Subcutaneous preadipocyte (primary cell): ENCODE data around the gene MGAT4D.

DNA sequence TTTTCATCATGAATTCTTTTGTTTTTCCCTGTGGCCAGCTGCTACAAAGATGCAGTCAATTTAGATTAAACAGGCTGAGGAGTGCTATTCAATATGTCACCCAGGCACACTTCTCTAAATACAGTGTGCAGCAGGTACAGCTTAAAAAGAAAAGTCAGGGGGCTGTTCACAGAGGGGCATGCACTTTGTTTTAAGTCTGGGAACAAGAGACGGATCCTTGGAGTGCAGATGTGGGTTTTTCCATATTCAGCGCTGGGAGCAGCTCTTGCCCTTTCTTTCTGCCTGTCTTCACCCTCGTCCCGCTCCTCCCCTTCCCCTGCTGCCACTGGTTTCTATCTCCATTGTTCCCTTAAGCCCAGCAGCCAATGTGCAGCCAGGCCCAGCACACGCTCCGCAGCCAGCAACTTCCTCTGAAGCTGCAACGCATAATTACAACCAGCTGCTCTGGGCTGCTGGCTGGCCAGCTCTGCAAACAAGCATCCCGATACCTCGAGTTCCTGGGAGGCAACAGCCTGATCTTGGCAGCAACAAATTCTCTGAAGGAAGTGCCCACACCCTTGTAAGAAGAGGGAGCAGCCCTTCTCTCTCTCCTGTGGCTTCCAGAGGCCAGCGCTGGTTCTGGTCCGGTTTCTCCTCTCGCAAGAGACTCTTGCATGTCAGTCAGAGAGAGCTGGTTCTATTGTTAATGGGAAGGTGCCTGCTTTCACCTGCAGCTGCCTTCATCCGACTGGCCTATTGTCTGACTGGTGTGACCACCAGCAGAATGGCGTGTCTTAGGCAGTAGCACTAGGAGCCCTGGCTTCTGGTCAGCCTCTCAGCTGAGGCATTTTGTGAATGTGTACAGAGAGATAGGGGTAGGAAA lies 83.7 kb upstream of the MAML3 start:
- CAGE, long polyA plus RNA: no peak

- CAGE, long polyA plus RNA: no peak
These were observed 14.0 kb downstream of the CLGN start for GRCh38 chr4:140413482-140413830.

DNA sequence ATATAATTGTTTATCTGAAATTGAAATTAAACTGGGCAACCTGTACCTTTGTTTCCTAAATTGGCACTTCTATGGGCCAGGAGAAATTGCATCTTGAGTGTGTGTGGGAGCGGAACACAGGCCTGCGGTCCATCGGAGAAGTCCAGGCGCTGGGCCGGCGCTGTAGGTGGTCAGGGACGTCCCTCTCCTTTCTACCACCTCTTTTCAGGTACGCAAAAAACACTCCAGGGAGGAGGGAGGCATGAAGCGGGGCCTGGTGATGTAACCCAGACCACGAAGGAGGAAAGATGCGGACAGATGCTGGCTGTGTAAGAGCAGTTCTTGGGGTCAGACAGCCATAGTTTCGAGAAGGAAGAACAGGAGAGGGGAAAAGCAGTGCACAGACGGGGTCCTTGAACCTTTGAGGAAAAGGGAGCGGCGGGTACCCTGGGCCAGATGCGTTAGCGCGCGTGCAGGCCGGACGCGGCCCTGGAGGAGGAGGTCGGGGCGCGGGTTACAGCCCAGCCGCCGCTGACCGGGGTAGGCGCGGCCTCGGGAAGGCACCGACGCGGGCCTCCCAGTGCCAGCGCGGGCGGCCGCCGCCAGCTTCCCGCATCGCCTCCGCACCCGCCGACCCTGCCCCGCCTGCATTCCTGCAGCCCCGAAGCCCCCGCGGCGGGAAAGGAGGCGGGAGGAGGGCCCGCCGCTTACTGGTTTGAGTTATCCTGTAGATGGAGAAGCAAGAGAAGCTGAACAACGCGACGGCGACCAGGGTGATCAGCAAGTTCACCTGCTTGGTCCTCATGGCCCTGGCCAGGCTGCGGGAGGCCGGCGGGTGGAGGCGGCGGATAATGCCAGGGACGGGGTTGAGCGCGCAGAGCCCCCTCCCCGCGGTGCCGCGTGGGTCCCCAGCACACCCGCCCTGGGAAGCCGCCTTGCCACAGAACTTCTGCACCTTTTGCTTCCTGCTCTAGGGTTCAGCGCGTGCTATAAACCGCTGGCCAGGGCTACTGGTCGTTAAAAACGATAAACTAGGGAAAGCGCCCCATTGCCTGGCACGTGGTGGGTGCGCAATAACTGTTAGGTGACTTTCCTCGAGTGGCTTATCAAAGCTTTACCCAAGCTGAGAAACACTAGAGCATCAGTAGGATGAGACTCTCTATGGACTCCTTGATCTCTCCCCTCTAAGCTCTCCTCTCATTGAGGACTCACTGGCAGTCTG lies at the start of gene MGAT4D:
TSS of gene MGAT4D (minus strand) at position 855 of the 1,201 bp plus-strand sequence.
- CAGE, long polyA plus RNA: no peak

GRCh38 chr4:140653579-140654162 lies 84.9 kb upstream of the UCP1 start:
- CAGE, long polyA plus RNA: no peak

DNA sequence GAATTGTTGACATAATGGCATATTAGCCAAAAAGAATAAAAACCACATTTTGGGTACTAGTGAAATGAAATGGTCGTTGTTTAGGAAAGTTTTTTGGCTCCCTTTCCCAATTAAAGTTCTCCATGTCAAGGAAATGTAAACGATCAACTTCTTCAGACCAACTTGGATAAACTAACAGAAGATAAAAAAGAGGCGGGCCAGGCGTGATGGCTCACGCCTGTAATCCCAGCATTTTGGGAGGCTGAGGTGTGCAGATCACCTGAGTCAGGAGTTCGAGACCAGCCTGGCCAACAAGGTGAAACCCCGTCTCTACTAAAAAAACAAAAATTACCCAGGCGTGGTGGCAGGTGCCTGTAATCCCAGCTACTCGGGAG lies 60.2 kb downstream of the TBC1D9 start:
- CAGE, long polyA plus RNA: no peak

GRCh38 chr4:140743109-140743958 lies 12.9 kb downstream of the TBC1D9 start:
- CAGE, long polyA plus RNA: no peak

DNA sequence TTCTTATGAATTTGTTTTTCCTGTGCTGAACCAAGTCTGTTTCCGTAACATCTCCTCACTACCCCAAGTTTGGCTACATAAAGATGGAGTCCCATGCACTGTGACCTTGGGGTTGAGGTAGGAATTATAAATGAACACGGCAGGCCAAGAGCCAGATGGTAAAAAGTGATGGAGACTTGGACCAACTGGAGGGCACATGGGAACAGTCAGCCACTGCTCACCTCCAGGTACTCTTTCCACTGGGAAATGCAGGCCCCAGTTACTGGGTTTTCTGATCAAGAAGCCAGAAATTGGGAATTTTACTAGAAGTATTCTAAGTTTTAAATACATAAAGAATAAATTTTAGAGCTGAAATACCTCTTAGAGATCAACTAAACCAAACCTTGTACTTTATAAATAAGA lies 6.8 kb downstream of the RNF150 start:
- CAGE, long polyA plus RNA: no peak

- CAGE, long polyA plus RNA: no peak
These were observed 13.0 kb downstream of the ZNF330 start for GRCh38 chr4:141233378-141234380.

DNA sequence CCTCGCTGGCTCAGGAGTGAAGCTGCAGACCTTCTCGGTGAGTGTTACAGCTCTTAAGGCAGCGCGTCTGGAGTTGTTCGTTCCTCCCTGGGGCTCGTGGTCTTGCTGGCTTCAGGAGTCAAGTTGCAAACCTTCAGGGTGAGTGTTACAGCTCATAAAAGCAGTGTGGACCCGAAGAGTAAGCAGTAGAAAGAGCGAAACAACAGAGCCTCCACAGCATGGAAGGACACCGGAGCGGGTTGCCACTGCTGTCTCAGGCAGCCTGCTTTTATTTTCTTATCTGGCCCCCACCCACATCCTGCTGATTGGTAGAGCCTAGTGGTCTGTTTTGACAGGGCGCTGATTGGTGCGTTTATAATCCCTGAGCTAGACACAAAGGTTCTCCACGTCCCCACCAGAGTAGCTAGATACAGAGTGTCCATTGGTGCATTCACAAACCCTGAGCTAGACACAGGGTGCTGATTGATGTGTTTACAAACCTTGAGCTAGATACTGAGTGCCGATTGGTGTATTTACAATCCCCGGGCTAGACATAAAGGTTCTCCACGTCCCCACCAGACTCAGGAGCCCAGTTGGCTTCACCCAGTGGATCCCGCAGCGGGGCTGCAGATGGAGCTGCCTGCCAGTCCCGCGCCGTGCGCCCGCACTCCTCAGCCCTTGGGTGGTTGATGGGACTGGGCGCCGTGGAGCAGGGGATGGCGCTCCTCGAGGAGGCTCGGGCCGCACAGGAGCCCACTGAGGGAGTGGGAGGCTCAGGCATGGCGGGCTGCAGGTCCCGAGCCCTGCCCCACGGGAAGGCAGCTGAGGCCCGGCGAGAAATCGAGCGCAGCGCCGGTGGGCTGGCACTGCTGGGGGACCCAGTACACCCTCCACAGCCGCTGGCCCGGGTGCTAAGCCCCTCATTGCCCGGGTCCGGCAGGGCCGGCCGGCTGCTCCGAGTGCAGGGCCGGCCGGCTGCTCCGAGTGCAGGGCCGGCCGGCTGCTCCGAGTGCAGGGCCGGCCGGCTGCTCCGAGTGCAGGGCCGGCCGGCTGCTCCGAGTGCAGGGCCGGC lies 112.0 kb downstream of the ZNF330 start:
- CAGE, long polyA plus RNA: no peak

GRCh38 chr4:142125316-142125935 lies 489.0 kb downstream of the IL15 start:
- CAGE, long polyA plus RNA: no peak

GRCh38 chr4:142265643-142265947 lies 580.5 kb downstream of the INPP4B start:
- CAGE, long polyA plus RNA: no peak

GRCh38 chr4:142559853-142560387 lies 286.2 kb downstream of the INPP4B start:
- CAGE, long polyA plus RNA: no peak

- CAGE, long polyA plus RNA: no peak
These were observed 4.7 kb downstream of the GAB1 start for GRCh38 chr4:143341189-143341975.

DNA sequence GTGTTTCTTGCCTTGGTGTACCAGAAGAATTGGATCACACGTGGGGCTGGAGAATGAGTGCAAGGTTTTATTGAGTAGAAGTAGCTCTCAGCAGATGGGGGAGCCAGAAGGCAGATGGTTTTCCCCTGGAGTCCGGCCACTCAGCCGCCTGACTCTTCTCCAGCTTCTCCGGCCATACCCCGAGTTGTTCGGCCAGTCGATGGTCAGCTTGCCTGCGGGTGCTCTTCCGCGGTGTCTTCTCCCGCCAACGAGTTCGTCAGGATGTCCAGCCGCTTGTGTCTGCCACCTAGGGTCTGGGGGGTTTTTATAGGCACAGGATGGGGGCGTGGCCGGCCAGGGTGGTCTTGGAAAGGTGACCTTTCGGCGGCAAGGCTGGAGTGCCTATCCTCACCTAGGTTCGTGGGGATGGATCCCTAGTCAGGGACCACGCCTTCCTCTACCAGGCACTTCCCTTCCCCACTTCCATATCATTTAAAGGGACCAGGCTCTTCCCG lies 14.6 kb downstream of the GAB1 start:
- CAGE, long polyA plus RNA: no peak

DNA sequence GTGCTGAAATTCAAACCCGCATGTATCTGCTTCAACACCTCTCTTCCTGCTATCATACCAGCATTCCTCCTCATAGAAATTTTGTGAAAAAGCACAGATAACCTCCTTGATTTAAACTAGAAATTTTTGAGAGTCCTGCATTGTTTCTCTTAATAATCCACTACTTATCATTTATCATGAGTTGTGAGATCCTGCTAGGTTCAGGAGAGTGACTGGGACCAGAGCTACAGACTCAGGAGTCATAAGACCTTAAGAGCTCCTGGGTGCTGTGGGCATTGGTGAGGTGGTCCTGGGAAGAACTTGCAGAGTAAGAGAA lies 26.4 kb downstream of the GAB1 start:
- CAGE, long polyA plus RNA: no peak

DNA sequence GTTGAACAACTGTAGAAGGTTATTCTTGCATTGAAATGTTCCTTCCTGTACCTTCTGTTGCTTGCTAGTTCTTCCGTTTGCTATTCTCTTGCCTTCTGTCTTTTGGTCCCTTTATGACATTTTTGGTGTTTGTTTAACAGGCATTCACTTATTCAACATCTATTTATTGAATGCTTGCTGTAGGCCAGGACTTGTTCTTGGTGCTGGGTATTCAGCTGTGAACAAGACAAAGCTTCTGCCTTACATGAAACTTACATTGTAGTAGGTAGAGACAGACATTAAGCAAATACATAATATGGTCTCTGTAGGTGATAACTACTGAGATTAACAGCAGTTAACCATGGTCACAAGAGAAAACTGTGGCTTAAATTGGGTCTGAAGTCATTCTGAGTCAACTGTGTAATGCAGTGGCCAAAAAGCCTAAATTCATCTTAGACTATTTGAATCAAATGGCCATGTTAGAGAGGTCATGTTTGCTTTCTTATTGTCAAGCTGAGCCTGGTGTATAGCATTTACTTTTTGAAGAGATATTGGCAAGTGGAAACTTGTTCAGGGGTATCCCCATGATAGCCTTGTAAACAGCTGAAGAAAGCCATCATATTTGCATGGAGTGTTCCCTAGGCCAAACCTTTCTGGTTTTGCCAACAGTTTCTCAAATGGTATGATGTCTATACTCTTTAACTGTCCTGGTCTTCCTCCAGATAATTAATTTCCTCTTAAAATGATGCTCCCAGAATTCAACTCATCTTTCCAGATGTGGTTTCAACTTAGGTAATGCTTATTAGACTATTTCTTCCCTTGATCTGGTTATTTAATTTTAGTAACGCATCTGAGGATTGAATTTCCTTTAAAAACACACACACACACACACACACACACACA lies 35.8 kb downstream of the GAB1 start:
- CAGE, long polyA plus RNA: no peak

GRCh38 chr4:143390583-143391218 lies 54.0 kb downstream of the GAB1 start:
- CAGE, long polyA plus RNA: no peak

DNA sequence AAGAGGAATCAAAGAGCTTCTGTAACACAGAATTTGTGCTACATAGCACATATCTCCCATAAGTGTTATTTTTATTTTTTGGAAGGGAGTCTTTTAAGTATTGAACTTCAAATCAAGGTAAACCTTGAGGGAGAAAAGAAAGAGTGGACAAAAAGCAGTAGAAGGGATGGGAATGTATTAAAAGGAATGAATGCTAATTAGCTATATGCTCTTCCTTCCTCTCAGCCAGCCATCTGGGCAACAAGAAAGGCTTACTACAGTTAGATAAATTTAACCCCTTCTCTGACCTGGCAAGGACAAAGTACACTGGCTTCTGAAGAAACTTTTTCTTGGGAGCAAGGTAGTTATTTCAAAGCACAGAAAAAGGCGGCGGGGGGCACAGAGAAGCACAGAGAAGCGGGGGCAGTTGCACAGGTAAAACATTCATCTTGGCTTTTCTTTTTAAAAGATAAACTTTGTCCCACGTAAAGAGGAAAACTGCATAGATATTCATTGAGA lies 54.6 kb downstream of the GAB1 start:
- CAGE, long polyA plus RNA: no peak

DNA sequence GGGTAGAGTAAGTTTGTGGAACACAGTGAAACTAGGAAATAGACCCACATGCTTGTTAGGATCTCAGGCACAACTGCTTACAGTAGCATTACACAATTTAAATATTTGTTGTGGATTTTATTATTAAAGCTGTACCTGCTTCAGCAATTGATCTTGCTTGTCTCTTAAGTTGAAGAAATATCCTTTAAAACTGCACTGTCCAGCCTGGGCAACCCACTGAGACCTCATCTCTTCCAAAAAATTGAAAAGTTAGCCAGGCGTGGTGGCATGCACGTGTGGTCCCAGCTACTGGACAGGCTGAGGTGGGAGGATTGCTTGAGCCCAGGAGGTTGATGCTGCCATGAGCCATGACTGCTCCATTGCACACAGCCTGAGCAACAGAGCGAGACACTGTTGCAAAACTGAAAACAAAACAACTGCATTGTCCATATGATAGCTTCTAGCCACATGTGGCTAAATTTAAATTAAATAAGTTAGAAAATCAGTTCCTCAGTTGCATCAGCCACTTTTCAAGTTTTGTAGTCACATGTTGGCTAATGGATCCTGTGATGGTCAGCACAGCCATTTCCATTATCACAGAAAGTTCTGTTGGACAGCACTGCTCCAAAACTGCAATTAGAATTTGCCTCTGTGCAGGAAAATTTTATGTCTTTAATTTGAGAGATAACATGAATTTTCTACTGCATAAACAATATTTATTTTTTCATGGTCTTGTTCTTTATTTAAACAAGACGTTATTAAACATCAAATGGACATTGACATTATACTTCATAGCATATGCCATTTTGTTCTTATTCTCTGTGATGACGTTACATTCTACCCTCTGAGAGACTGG lies 67.9 kb downstream of the GAB1 start:
- CAGE, long polyA plus RNA: no peak

- CAGE, long polyA plus RNA: no peak
These were observed 83.6 kb downstream of the GAB1 start for GRCh38 chr4:143420244-143420643.